ENCODE data around the gene SPRY2.

DNA sequence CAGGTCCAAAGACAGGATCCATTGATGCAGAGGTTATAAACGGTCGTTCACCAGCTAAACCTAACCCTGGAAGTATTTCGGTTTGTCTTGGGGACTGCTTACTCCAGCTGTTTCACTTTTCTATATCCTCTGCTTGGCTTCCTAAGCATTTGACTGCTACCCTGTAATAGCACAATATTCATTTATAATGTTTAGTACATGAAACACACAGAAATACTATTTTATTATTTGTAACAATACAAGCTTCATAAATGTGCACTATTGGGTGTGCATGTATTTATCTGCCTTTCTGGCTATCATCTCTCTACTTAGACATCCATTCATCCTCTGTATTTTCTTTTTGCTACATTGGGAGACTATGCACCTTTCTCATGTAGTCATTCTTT is 26.5 kb upstream of the FBXL3 start:
- PRO-cap = no peak

- PRO-cap = no peak
Observed at GRCh38 chr13:77109294-77109807, 82.4 kb upstream of the FBXL3 start.

- PRO-cap = no peak
Observed at GRCh38 chr13:77144755-77145883, 118.2 kb upstream of the FBXL3 start.

DNA sequence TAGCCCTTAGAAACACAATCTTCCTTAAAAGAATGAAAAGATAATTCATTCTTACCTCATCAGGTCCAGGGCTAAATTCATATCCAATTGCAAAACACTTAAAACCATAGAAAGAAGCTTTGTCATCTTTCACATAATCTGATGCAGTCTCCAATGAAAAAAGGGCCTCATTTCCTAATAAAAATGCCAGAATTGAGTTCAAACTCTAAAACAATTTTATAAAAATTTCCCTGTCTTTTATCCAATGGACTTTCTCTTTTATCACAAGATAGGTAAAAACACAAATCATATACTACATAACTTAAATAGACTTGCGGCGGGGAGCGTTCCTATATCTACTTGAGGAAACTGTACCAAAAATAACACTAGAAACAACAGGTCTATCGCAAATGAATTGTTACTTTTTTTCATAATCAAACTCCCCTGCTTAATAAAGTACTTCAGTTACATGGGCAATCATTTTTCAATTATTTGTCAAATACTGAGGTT is 138.3 kb upstream of the FBXL3 start:
- PRO-cap = no peak

DNA sequence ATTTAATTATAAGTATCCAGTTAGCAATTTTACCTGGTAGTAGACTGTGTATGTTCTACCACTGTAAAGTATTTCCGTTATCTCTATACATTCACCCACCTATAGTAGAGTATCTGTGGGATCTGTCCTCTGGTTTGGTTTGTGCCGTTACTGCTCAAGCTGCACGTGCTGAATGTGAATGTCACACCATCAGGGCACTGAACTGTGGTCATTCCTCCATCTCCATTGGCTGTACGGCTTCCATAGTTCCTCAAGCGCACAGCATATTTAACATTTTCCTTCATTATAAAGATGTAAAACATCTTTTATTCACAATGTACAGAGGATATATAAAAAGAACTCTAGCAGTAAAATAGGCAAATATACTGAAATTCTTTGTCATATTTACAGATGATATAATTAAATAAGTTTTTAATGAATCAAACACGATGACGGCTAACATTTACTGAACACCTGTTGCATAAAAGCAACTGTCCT is 147.3 kb upstream of the FBXL3 start:
- PRO-cap = no peak

DNA sequence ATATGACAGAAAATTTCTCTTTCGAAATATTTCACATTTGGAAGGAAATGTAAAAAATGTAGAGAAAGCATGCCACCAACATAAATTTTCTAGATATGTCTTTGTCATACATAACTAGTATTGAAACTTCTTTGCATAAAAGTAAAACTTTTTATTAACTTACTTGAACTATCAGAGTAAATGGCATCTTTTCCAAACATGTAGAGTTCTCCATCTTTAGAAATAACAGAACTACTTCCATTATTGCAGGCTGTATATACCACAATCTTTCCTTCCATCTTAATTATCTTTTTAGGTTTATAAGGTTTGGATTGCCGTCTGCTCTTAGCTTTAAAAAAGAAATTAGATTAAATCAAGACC is 66.6 kb downstream of the MYCBP2 start:
- PRO-cap = no peak

DNA sequence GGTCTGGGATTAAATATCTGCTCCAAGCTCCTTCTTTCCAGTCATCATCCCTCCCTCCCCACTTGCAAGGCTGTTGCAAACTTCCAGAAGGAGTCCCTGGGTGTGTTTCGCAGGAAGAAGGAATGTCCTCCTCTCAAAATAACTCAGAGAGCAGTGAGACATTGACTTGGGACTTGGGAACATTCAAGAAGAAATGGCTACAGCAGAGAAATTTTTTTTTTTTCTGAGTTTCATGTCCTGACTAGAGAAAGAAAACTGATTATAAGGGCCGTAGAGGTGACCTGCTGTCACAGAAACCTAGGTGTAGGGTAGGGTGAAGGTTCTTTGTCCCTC is 63.6 kb upstream of the MYCBP2 start:
- PRO-cap = no peak

- PRO-cap = no peak
Observed at GRCh38 chr13:77556357-77556797, 20.9 kb downstream of the SCEL start.

DNA sequence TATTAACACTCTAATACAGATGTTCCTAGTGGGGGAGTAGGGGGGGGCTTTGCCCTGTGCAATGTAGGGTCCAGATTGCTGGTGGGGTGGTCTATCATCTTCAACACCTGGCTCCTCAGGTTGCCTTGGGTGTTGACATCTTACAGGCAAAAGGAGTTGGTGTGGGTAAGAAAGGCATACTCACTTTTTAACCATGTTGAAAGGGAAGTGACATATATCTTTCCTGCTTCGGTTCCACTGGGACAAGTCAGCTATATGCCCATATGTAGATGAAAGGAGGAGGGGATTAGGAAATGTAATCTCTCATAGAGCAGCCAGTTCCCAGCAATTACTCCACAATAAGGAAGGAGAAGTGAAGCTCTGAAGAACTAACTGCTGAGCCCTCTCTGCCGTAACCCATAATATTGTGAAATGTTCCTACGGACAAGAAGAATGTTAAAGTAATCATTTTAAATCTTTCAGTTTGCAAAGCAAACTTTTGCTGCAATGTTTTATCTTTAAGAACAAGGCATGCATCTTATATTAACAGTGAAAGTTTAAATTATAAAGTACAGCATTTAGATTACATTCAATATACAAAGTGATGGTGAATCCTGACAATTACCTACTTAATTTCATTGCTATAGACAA is 82.2 kb downstream of the EDNRB start:
- PRO-cap = no peak

- PRO-cap = no peak
Observed at GRCh38 chr13:77897893-77898761, 20.5 kb downstream of the EDNRB start.

GRCh38 chr13:78657994-78658969 is 673 bp downstream of the OBI1 start:
- PRO-cap = no peak

- PRO-cap = no peak
Observed at GRCh38 chr13:78867839-78868201, 208.9 kb upstream of the OBI1 start.

- PRO-cap = no peak
Observed at GRCh38 chr13:79362292-79363077, 43.6 kb downstream of the RBM26 start.

- PRO-cap = no peak
Observed at GRCh38 chr13:79387562-79388186, 18.4 kb downstream of the RBM26 start.

DNA sequence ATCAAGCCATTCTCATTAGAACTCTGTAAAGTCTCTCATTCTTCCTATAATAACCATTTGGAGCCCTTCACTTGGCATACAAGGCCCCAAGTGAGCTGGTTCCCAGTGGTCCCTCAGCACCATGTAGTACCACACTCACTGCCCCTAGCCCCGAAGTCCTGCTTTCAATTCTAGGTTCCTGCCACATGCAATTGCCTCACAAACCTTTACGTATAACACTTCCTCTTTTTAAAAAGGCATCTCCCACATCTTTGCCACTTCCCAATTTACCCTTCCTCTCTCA is 304.1 kb downstream of the SPRY2 start:
- PRO-cap = no peak

DNA sequence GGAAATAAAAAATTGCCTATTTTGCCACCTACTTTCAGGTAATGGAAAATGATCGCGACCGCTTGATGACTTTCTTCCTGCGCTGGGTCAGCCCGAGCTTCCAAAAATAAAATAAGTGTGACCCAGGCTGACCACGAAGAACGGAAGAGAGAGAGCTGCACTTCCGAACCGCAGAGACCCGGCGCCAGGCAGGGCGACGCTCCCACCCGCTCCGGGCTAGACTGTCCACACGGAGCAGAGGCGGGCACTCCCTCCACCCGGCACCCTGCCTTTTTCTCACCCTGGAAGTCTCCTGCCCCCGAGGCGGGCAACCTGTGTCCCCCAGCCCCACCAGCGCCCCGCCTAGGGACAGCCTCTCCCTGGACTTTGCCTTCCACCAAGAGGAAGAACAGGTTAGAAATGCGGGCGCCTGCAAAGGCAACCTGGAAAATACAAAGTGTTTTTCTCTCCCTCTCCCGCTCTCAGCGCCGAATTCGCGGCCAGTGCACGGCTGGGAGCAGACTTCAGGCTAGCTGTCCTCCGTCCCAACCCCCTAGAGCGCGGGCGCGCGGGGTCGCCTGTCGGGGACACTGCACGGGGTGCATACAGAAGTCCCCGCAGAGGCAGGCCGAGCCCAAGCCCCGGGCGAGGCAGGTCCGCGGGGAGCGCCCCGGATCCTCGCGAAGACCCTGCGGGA is 962 bp downstream of the SPRY2 start:
- PRO-cap = no peak

- PRO-cap = bidirectional peak, plus-strand start at chr13:80341306, minus-strand start at chr13:80341091
Observed at GRCh38 chr13:80340502-80341224, at the start of gene SPRY2. Gene SPRY2 (minus strand): TSS chr13:80341126.

DNA sequence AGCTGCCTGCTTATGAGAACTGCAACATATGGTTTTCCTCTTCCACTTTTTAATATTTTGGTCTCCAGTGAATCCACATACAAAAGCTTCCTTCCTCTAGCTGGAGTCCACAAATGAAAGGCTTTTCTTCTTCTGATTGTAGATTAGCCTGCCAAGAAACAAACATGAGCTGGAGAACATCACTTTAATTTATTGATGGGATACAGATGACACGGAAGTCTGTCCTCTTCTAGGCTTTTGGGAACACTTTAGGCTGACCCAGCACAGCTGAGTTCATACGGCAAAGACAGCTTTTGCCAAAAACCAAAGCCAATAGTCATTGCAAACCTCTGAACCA is 95.5 kb upstream of the SPRY2 start:
- PRO-cap = no peak

DNA sequence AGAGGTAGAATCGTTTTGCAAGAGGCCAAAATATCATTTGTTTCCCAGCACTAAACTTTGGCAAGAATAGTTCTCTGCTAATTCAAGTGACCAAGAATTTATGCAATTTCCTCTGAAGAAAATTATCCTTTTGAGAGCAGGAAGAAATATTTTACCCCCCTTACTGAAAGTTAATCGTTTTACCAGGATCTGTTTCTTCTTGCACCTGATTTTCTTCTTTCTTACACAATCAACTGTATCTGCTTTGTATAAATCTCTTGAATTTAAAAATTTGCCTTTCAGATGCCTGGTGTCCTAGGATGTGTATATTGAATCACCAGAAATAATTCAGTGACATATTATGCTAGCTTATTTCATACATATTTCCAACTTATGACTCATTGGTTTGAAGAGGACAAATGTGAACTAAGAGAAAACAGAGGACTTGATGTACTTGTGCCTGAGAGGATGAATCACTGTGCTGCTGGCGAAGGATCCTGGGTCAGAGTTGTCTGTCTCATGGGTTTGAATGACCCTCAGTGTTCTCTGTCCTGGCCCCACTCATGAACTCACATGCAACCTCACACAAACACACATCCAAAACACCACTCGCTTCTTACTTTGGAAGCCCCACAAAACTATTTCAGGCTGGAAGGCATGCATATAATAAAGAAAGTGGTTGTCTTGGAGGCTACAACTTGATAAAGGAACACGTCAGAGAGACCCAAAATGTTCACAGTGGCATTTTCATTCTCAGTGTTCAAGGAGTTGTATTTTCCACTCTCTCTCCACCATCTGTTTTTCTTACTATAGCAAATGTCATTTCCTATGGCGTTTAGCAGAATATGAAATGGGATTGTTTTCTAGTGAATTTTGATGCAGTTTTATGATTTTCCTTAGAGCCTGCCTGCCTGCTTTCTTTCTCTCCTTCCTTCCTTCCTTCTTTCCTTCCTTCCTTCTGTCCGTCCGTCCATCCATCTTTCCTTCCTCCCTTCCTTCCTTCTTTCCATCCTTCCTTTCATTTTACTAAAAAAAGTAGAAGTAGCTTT is 129.0 kb upstream of the SPRY2 start:
- PRO-cap = no peak

DNA sequence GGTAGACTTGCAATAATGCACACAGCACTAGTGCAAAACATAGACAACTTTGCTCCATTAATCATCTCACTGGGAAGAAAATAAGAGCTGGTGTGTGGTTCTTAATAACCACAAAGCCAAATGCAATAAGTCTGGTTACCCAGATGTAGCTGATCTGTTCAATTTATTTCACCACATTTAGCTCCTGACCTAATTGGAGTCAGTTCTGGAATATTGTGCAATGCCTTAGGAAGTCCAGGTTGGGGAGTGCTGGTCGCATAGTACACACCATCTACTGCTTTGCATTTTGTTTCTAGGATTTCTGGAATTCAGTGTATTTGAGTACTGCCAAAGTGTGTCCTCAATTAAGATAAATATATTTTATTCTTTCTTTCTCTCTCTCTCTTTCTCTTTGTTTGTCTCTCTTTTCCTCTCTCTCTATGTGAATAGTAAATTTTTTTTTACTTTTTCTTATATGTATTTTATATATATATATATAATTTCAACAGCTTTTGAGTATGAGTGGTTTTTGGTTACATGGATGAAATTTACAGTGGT is 483.4 kb upstream of the SPRY2 start:
- PRO-cap = no peak

Data from SP-49 (cell line).